T-cell (primary cell): Measurements from ENCODE around the gene CBR3.

DNA sequence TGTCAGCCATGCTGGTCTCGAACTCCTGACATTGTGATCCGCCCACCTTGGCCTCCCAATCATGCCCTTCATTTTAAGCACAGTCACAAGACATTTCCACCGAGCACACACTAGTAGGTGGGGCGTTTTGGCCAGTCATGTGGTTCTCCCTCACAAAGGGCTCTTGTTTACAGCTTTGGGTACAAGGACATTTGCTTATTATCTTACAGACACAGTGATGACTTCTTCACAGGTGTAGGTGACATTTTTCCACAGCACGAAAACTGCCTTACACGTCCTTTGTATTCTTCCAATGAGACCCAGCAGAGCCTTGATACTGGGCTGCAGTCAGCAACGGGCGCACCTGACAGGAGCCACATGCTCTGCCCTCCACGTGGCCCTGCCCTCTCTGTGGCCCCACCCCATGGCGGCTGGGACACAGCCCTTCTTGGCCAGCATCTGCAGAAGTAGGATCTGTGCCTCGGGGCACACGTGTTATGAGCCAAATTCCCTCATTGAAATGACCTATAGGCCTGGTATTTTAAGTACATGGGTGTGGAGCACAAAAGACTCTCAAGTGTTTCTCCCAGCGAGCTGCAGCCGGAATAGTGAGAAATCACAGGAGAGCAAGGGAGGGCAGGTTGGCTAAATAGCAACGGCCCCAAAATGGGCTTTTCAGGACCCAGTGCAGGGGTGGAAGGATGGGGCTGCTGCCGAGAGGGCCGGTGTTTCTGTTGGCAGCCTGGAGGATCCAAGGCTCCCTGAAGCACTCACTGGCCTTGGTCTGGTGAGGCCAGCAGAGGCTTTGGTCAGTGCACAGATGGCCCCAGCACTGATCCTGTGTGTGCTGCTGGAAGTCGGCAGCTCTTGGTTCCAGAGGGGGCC is 185.1 kb downstream of the RUNX1 start:
- PRO-cap, 7 experiments: no peak in any of the 7 experiments

DNA sequence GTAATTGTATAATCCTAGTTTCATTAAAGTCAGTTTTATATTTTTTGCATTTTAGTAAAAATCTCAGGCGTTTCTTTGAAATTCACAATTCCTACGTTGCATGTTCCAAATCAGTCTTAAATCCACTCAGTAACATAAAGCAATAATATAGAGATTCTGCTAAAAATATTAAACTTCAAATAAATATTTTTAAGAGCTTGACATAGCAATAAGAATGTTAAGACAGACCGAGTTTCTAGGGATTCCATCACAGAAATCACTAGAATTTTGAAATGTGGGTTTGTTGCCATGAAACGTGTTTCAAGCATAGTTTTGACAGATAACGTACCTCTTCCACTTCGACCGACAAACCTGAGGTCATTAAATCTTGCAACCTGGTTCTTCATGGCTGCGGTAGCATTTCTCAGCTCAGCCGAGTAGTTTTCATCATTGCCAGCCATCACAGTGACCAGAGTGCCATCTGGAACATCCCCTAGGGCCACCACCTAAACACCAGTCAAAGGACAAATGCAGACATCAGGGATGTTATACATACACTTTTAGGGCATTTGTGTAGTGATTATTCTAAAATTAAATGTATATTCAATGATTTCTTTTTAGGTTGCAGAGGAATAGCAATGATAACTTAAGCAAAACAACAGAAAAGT is 168.8 kb downstream of the RUNX1 start:
- PRO-cap, 7 experiments: no peak in any of the 7 experiments

DNA sequence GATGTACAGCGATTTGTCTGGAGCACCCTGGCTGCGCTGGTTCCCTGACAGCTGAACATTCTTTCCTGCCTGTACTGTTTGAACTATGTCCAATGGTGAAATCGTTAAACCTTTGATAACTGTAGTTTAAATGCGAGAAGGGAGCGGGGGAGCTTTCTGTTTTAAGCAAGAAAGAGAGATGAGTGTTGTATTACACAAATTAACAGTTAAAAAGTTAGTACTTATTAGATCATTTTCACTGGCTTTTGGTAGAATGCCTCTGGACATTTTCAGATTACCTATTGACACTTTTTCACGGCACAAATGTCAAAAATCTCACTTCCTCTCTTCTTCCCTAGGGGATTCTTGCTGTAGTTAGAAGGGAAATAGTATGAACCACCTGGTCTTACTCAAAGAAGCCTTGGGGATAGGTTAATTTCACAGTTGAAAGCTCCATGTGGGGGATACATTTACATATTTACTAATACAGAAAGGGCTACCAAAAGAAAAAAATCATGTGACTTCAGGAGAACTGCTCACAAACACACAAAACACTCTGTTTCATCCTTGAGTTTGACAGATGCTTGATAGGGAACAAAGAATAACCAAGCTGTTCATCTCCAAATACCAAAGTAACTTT is 140.3 kb upstream of the RUNX1 start:
- PRO-cap, 7 experiments: no peak in any of the 7 experiments

- PRO-cap, 7 experiments: no peak in any of the 7 experiments
Measured at GRCh38 chr21:35203237-35203738, 154.2 kb upstream of the RUNX1 start.

GRCh38 chr21:35232388-35233134 is 183.5 kb upstream of the RUNX1 start:
- PRO-cap, 7 experiments: no peak in any of the 7 experiments

DNA sequence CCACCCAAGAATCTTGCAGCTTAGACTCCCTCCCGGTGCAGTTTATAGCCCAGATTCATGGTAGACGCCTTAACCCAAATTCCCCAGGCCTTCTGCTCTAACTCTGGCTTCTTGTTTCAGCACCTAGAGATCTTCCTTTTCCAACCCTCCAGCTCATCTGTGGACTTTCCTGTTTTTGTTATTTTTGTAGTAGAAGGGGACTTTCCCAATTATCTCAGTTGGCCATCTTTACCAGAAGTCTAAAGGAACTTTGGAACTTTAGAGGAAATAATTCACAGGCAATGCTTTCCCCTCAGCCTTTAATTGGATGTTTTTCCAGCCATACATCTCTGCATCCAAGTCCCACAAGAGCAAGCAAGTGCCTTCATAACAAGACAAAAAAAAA is 377.5 kb downstream of the SETD4 start:
- PRO-cap, 7 experiments: no peak in any of the 7 experiments

GRCh38 chr21:35849979-35850613 is 210.2 kb downstream of the SETD4 start:
- PRO-cap, 7 experiments: no peak in any of the 7 experiments

- PRO-cap, 7 experiments: no peak in any of the 7 experiments
Measured at GRCh38 chr21:35984648-35984847, 75.8 kb downstream of the SETD4 start.

GRCh38 chr21:36072387-36072780 is 2.6 kb downstream of the CBR1 start:
- PRO-cap, 7 experiments: no peak in any of the 7 experiments

- PRO-cap, 7 experiments: no peak in any of the 7 experiments
Measured at GRCh38 chr21:36126068-36126670, 8.7 kb upstream of the CBR3 start.

- PRO-cap, 7 experiments: peak in 7 of 7 experiments; most common plus-strand start chr21:36135086 (in 7); most common minus-strand start chr21:36135268 (in 2)
Measured at GRCh38 chr21:36135014-36135346, at the start of gene CBR3. CBR3 (plus strand) TSS chr21:36135079.

DNA sequence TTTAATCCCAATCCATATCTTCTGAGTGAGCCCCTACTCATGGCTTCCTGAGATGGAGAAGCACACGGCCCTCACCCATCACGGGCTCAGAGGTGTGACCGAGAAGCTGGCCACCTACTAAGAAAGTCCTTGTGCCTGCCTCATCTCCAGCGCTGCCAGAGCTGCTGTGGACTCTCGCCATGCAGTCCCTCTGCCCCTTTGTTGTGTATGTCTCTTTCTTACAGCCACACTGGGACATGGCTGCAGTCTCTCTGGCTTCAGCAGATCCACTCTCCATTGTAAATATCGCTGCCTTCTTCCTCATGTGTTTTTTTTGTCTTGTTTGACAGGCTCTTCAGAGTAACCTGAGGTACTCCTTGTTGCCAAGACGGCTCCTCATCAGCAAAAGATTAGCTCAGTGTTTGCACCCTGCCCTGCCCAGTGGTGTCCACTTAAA is 42.1 kb downstream of the DOP1B start:
- PRO-cap, 7 experiments: no peak in any of the 7 experiments

DNA sequence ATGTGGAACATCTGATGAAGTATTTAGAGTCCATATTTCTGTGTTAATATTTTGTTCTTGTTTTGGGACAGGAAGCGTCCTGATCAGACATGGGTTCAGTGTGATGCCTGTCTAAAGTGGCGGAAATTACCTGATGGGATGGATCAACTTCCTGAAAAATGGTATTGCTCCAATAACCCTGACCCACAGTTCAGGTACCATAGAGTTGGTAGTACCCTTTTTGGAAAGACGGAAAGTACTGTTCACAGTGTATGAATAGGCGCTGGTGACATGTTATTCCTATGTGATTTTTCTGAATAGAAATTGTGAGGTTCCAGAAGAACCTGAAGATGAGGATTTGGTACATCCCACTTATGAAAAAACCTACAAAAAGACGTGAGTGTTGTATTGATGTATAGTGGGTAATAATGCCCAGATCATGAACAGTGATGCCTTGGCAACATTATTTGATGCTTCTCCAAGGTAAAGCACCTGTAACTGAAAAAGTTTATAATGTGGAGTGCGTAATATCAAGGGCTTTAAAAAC is 25.2 kb upstream of the CHAF1B start:
- PRO-cap, 7 experiments: no peak in any of the 7 experiments

- PRO-cap, 7 experiments: no peak in any of the 7 experiments
Measured at GRCh38 chr21:36662071-36662338, 36.9 kb upstream of the SIM2 start.

DNA sequence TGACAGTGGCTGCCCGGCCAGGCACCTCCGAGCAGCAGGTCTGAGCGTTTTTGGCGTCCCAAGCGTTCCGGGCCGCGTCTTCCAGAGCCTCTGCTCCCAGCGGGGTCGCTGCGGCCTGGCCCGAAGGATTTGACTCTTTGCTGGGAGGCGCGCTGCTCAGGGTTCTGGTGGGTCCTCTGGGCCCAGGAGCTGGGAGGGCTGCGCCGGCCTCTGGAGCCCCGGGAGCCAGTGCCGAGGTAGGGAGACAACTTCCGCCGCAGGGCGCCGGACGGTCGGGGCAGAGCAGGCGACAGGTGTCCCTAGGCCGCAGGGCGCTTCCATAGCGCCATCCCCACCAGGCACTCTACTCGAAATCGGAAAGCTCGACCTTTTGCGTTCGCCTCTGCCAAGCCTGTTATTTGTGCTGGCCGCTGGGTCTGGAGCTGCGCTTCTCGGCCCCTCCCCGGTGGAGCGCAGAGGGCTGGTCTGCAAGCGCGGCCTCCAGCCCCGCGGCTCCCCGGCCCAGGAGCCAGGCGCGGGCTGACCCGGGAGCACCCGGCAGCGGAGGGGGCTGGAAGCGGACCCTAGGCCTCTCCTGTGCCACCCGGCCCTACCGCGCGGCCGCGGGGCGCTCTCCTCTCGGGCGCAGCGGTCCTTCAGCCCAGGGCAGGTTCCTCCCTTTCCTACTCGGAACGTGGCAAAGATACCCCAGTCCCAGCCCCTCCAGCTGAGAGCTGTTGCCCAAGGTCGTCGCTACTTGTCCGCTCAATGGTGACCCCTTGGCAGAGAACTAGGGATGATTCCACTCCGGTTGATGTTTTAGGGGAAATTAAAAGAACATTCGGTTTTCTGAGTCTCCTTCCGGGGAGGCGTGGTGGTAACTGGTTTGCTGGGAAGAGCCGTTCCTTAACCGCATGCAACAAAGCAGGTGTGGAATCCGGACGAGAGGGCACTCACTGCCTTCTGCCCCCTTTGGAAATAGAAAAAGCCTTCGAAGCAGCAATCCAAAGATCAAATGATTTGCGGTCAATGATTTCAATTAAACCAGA is 2.4 kb downstream of the SIM2 start:
- PRO-cap, 7 experiments: no peak in any of the 7 experiments

DNA sequence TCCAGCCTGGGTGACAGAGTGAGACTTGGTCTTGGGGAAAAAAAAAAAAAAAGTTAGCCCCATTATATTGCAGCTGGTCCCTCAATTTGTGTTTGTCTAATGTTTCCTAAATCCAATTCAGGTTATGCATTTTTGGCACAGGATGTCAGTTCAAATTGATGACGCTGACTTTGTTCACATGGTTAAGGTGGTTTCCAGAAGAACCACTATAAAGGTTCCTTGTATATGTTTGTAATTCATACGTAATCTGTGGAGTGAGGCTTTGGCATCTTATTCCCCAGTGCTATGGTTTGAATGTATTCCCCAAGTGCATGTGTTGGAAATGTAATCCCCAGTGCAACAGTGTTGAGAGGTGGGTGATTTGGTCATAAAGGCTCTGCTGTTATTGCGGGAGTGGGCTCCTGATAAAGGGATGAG is 19.3 kb upstream of the HLCS start:
- PRO-cap, 7 experiments: peak in 4 of 7 experiments; most common plus-strand start position 239 of the sequence (in 4); most common minus-strand start position 98 of the sequence (in 4)

DNA sequence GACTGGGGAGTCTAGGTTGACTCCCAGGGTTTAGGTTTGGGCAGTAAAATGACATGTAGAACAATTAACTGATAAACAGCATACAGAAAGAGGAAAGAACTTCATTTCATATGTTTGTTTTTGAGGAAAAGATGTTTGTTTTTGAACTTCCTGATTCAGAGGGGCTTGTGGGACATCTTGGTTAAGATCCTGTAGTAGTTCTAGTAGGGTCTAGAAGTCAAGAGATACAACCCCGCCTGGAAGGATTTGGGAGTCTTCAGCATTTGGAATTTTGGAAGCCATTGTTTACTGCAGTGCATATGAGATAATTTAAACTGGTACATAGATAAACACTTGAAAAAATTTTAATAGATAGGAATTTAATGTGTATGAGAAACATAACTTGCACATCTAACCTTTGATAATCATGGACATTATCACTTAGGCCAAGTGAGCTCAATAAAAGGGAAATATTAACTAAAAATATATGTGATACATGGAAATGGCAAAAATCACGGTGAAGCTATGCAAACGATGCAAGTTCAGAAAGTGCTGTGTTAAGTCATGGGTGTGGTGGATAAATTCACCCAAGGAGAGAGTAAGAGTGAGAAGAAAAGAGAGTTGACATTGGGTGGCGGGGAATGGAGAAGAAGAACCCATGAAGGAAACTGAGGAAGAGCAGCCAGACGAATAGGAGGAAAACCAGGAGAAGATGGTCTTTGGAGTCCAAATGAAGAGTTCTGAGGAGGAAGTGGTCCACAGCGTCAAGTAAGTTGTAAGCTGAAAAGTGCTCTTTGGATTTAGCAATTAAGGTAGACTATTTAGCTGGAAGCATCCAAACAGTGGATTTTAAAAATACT is 10.8 kb downstream of the TTC3 start:
- PRO-cap, 7 experiments: no peak in any of the 7 experiments

DNA sequence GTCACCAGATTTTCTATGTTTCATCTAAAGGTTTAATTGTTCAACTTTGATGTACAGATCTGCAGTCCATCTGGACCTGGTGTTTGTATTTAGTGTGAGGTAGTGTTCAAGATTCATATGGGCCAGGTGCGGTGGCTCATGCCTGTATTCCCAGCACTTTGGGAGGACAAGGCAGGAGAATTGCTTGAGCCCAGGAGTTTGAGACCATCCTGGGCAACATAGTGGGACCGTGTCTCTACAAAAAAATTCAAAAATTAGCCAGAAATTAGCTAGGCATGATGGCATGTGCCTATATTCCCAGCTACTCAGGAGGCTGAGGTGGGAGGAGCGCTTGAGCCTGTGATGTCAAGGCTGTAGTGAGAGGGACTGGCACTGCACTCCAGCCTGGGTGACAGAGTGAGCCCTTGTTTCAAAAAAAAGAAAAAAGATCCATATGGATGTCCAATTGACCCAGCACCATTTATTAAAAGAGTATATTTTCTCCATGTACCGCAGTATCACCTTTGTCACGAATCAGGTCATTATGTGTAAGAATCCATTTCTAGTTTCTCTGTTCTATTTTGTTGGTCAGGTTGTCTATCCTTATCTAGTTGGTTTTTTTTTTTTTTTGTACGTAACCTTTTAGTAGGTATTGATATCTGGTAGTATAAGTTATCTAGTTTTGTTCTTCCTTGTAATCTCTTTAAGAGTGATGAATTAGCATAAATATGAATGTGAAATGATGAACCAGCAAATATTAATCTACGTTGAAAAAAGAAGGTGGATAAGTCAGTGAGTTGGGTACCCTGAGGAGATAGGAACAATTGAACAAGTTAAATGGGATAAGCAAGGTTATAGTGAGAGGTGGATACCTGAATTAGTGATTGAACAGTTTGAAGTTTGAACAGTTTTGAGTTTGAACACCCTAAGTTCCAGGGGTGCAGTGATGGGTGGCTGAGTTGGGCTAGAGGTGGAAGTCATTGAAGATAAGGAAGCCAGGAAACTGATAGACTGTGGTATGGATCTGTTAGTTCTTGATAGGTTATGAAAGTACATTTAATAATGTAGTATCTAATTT is 33.8 kb downstream of the TTC3 start:
- PRO-cap, 7 experiments: no peak in any of the 7 experiments

DNA sequence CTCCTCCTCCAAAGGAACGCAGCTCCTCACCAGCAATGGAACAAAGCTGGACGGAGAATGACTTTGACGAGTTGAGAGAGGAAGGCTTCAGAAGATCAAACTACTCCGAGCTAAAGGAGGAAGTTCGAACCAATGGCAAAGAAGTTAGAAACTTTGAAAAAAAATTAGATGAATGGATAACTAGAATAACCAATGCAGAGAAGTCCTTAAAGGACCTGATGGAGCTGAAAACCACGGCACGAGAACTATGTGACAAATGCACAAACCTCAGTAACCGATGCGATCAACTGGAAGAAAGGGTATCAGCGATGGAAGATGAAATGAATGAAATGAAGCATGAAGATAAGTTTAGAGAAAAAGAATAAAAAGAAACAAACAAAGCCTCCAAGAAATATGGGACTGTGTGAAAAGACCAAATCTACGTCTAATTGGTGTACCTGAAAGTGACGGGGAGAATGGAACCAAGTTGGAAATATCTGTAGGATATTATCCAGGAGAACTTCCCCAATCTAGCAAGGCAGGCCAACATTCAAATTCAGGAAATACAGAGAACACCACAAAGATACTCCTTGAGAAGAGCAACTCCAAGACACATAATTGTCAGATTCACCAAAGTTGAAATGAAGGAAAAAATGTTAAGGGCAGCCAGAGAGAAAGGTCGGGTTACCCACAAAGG is 37.2 kb downstream of the TTC3 start:
- PRO-cap, 7 experiments: no peak in any of the 7 experiments

GRCh38 chr21:37159035-37159533 is 86.0 kb downstream of the TTC3 start:
- PRO-cap, 7 experiments: no peak in any of the 7 experiments